ENCODE measurements around a stretch of chr5.

- RRBS, result no CpG with 5 or more reads among the region's 2 CpGs
These were observed 57.8 kb downstream of the IL6ST start for GRCh38 chr5:55937000-55937398.

GRCh38 chr5:55939541-55940503, 54.9 kb downstream of the IL6ST start:
- RRBS, result no CpG with 5 or more reads among the region's 6 CpGs

GRCh38 chr5:55946089-55946357, 48.7 kb downstream of the IL6ST start:
- RRBS, result no CpG with 5 or more reads among the region's 2 CpGs

DNA sequence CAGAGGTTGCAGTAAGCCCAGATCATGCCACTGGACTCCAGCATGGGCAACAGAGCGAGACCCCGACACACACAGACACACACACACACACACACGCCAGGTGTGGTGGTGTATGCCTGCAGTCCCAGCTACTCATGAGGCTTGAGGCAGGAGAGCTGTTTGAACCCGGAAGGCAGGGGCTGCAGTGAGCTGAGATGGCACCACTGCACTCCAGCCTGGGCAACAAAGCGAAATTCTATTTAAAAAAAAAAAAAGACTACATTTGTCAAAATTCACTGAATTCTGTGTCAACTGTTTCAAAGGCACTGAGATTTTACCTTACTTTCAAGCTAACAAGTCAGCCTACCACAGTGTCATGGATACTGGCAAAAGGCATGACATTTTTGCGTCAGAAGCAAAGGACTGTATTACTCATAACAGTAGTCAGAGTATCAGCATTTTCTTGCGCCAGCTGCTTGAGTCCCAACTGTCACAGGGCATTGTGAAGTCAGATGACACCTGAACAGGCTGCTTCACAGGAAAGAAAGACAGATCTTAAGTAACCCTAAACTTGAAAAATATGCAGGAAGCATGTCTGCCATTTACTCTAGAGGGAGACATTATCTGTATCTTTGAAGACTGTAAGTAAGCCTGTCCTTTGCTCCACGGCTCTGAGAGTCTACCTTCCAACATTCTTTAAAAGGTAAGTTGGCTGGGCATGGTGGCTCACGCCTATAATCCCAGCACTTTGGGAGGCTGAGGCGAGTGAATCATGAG, 16.8 kb downstream of the IL6ST start:
- RRBS, result no CpG with 5 or more reads among the region's 10 CpGs

DNA sequence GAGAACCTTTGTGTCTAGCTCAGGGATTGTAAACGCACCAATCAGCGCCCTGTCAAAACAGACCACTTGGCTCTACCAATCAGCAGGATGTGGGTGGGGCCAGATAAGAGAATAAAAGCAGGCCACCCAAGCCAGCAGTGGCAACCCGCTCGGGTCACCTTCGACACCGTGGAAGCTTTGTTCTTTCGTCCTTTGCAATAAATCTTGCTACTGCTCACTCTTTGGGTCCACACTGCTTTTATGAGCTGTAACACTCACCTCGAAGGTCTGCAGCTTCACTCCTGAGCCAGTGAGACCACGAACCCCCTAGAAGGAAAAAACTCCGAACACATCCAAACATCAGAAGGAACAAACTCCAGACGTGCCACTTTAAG, 63.2 kb upstream of the ANKRD55 start:
- RRBS, result no CpG with 5 or more reads among the region's 11 CpGs

DNA sequence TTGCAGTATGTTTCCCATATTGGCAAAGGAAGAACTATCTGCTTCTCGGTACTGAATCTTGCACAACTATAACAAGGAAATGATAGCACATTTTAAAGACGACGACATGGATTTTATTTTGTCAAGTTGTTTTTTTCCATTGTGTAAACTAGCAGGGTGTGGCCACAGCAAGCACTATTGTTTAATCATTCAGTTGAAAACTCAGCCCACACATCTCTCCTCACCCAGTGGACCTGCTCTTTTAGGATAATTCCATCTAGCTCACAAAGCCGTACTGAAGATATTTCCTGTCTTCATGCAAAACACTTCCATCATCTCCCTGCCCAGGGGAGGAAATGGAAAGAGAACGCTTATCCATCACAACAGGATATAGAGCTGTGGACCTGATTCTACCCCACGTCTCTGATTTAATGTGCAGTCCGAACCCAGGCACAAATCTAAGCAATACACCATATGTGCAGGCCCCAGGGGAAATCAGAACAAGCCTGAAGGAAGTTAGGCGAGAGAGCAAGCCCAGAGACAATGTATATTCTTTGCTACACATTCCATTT, 232.3 kb upstream of the ANKRD55 start:
- RRBS, result no CpG with 5 or more reads among the region's 8 CpGs

DNA sequence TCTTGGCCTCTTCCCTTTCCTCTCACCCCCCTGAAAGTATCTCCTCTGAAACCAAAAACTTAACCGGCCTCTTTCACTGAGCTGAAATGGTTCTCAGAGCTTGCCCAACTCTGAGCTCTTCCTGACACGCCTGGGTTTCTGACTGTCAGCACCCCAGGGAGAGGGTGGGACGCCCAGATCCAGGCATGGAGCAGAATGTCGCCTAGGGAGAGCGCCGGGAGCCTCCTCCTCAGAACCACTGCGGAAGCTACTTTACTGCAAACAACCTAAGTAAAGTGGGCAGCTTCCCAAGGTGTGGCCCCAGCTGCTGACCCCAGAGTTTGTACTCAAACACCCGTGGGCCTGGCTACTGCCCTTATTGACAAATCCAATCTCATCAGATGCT, 226.2 kb upstream of the MAP3K1 start:
- RRBS, result no CpG with 5 or more reads among the region's 8 CpGs

- RRBS, result no CpG with 5 or more reads among the region's 5 CpGs
These were observed 198.6 kb upstream of the MAP3K1 start for GRCh38 chr5:56616489-56617434.

- RRBS, result no CpG with 5 or more reads among the region's 6 CpGs
These were observed 3.8 kb downstream of the MAP3K1 start for GRCh38 chr5:56818927-56819725.

DNA sequence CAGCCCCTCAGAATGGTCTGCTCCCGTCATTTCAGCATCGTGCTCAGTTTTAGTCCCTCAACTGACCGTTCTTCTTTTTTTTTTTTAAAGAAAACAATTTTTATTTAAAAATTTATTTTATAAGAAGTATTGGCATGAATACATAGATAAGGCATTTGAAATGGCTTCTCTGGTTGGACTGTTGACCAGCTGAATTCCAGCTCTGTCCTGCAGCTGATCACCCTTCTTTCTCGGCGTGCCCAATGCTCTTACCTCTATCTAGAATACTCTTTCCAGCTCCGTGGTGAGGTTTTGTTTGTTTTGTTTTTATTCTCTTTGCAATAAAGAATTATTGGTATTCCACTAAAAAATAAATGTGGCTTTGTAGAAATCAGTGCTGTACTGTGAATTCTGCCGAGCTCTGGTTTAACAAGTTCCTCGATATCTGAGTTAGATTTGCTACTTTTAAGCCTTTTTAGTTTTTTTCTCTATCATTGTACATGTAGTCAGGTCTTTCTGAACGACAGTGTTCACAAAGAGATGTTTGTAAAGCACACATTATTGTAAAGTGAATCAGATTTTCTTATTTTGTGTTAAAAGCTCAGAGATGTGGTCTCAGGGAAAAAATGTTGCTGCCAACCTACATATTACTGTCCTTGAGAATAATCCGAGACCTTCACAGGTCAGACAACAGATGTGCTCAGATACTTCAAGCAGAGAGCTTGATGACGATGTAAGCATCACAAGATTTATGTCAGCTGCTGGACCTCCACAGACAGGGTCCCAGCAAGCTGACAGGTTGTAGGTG, 10.7 kb downstream of the MAP3K1 start:
- RRBS, result no CpG with 5 or more reads among the region's 11 CpGs

- RRBS, result no CpG with 5 or more reads among the region's 2 CpGs
These were observed 12.7 kb upstream of the SETD9 start for GRCh38 chr5:56896693-56897111.

- RRBS, result no CpG with 5 or more reads among the region's 1 CpG
These were observed 16.6 kb downstream of the MIER3 start for GRCh38 chr5:56935206-56935846.

DNA sequence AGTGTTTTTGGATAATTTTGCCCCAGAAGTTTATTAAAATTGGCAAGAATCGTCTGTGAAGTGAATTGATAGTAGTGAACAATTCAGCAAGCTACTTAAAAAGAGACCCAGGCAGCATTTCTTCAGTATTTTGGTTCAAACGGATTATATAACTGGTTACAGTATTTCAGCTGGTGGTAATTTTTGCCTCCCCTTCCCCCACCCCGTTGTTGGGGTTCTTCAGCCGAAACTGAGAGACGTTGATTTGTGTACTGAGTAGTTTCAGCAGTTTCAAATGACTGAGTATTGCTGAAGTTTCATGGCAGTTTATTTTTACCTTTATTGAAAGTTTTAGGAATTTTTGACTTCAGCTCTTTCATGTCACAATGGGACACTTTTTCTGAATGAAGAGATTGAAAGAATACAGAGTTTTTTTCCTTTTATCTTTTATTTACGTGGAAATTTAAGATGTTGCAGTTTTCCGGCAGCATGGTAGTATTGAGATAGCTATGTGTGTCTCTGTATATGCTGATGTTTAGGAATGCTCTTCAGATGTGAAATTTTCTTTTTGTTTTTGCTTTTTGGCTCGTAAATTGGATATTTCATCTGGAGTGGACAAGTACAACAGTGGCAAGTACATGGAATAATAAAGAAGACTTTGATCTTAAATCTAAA, 1.8 kb downstream of the GPBP1 start:
- RRBS, result no CpG with 5 or more reads among the region's 8 CpGs

DNA sequence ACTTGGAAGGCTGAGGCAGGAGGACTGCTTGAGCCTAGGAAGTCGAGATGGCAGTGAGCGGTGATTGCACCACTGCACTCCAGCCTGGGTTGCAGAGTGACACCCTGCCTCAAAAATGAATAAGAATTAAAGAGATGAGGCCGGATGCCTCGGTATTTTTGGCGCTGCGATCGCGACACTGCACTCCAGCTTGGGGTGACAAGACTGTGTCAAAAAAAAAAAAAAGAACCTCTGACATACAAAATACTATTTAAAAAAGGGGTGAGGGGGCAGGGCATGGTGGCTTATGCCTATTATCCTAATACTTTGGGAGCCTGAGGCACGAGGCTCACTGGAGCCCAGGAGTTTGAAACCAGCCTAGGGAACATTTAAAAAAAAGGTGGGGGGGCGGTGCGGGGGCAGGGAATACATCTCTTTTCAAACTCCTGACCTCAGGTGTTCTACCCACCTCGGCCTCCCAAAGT, 7.4 kb downstream of the GPBP1 start:
- RRBS, result no CpG with 5 or more reads among the region's 12 CpGs

- RRBS, result no CpG with 5 or more reads among the region's 1 CpG
These were observed 169.5 kb upstream of the ACTBL2 start for GRCh38 chr5:57652239-57652468.

GRCh38 chr5:57862376-57863080, 379.9 kb upstream of the ACTBL2 start:
- RRBS, result no CpG with 5 or more reads among the region's 7 CpGs

DNA sequence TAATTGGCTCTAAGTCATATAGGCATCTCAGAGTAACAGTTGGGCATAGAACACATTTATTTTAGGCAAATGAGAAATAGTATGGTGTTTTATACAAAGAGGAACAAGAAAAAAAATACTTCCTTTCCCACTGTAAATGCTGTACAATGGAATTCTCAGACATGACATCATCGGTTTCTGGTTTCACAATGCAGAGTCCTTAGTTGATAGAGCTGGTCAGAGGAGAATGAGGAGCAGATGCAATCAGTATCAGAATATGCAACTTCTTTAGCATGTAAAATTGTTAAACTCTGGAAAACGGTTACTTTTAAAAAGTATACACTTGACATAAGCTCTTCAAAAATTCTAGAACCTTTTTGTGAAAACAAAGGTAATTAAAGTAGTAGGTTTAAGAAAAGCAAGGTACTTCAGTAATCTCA, 49.4 kb downstream of the PLK2 start:
- RRBS, result no CpG with 5 or more reads among the region's 2 CpGs

DNA sequence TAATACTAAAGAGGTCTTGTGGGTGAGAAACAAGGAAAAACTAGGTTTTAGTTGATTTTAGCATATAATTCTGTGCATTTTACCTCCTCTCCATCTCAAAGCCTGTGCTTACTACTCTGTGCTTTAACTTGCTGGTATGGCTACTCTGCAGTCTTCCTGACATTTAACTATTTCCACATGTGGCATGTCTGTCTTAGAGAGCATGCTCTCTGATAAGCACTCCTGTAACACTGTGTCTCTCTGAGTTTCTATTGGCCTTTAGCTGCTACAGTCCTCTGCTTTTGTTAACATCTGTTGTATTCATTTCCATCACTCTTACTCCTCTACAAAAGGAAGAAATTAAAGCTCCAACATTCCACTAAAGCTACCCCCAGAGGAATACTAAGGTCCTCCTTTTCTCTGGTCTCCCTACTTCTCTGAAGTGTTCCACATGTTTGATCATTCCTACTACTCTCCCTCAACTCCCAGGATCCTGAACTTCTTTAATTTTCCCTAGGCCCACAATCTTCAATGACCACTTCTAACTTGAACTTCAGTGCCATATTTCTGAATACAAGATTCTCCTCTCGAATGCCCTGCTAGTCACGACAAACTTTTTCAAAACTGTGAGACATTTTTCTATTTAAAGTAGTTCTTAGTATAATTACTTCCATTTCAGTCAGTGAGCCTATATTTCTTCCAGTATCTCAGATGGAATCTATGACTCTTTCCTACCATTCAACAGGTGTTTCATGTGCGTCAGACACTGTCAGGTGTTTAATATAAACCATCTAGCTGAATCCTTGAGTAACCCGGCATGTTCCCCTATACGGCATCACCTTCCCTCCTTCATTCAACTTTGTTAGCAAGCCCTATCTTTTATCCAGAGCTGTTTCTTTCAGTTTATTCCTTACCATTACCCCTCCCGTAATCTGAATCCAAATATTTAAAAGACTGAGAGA, 418.6 kb downstream of the RAB3C start:
- RRBS, result no CpG with 5 or more reads among the region's 6 CpGs

DNA sequence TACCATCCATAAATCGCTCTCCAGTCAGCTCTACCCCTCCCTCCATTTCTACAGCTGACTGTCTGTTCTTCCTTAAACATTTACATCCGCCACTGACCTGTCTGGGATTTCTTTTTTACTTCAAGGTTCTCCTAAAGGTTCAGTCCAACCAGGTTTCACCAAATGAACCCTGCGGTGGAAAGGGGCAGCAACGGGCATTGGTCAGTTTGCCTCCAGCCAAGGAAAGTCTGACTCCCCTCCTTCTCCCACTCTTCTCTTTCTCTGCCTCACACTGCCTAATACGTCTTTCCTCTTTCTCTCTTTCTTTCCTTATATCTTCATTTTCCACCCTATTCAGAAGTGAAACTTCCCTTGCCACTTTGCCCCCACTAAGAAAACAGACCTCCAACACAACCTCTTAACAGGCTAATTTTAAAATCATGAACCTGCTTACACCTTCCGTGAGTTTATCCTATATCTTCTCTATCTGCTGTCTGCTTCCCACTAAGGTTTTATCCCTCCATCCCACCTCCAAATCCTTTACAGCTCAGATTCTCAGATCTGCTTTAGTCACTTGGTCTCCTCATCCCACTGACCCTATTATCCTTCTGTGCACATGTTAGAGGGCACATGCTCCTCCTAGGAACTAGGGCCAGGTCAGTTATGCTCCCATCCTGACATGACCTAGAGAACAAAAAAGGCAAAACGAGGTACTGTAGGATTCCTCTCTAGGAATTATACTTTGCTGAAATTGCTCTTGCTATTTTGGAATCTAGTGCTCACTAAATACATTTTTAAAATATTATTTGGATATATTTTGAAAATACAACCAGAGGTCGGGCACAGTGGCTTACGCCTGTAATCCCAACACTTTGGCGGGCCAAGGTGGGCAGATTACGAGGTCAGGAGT, 439.4 kb downstream of the RAB3C start:
- RRBS, result no CpG with 5 or more reads among the region's 11 CpGs

- RRBS, result no CpG with 5 or more reads among the region's 3 CpGs
These were observed 453.4 kb downstream of the RAB3C start for GRCh38 chr5:59036163-59036807.

Data from SK-N-MC (cell line).